ENCODE data around the genes GUK1 and ABCB10.

GRCh38 chr1:228109368-228109577 lies 174 bp upstream of the MRPL55 start:
- PRO-cap = bidirectional peak, plus-strand start at chr1:228109473, minus-strand start at chr1:228109299
- RAMPAGE, long total RNA, 4 experiments = start-site peak on the plus strand in 1 of 4 experiments, at chr1:228109425-228109515 at its widest, 7 reads per replicate

DNA sequence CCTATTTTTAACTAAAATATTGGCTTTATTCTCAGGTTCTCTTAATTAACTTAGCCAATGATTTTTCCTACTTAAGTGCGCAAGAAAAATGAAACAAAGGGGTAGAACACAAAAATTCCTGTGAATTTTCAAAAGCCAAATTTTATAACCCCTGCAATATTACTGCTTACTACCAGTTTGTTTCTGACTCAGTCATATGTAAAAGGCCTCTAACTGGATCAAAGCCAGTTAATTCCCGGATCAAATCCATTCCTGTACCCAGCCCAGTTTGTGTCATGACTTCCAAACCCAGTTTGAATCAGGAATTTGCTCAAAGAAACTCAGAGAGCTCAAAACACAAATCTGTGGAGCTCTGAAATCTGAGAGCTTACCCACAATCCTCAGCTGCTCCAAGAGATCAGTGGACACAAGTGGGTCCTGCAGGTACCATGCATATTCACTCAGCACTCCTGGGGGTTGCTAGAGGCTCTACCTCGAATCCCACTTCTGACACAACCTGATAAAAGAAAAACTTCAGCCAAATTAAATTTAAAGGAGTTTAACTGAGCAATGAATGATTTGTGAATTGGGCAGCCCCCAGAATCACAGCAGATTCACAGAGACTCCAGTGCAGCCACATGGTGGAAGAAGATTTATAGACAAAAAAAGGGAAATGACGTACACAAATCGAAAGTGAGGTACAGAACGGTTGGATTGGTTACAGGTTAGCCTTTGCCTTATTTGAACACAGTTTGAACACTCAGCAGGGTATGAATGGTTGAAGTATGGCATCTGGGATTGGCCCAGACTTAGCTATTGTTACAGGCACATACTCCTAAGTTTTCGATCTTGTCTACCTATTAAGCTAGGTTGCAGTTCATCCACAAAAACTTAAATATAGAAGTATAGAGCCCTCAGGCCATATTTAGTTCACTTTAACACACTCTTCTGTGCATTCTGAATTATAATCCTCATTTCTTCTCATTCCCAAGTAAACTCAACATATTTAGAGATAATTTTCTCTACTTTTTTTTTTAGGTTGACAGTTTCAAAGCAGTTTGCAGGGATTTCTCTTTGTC lies 11.9 kb upstream of the MRPL55 start:
- PRO-cap = no peak
- RAMPAGE, long total RNA, 4 experiments = no peak in any of the 4 experiments

DNA sequence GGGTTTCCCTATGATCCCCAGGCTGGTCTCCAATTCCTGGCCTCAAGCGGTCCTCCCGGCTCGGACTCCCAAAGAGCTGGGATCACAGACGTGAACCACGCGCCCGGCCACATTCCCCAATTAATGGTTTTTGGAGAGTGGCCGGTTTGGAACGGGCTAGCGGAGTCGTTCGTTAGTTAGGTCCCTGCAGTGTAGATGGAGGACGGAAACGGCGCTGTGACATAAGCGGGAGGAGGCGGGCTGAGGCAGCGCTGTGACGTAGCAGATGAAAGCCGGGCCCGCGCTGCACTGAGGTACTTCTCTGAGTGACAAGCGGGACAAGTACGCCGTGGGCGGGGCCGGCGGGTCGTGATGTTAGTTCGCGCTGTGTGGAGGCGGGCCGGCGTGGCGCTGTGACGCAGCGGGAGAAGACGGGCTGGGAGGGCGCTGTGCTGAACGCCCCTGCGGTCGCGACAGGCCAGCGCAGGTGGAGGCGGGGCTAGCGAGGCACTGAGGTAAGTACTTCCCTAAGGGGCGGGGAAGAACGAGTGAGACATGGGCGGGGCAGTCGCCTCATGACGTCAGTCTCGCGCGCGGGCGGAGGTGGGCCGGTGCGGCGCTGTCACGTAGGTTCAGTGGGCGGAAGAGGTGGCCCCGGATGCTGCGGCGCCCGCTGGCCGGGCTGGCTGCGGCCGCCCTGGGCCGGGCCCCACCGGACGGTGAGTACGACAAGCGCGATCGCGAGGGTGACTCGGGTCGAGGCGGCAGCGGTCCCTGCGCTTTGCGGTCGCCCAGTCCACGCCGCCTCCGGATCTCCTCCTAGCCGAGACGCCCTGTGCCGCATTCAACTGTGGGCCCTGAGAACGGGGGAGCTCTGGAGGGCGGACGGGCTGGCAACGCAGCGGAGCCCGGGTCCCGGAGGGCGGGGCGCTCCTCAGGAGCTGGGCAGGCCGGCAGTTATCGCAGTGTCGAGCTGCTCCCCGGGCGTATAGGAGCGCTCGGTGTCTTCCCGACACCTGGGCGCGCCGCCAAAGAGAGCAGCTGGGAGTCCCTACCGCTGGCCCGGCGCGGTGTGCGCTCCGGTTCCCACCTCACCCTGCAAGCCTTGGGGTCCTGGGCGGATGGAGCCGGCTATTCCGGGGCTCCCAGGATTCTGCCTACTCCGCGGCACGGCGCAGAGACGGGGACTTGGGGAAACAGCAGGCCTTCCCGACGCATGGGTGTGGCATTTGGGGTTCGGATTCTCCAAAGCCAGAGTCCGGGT lies at the start of gene GUK1:
Gene GUK1, plus strand, starts transcription at position 614 of the 1,243 bp plus-strand sequence.
- PRO-cap = bidirectional peak, plus-strand start at position 614 of the sequence, minus-strand start at position 290 of the sequence; unidirectional peak, plus-strand start at position 944 of the sequence
- RAMPAGE, long total RNA, 4 experiments = start-site peak on the plus strand in 4 of 4 experiments, centred at positions 648 to 653 of the sequence, 46 to 493 reads per replicate

DNA sequence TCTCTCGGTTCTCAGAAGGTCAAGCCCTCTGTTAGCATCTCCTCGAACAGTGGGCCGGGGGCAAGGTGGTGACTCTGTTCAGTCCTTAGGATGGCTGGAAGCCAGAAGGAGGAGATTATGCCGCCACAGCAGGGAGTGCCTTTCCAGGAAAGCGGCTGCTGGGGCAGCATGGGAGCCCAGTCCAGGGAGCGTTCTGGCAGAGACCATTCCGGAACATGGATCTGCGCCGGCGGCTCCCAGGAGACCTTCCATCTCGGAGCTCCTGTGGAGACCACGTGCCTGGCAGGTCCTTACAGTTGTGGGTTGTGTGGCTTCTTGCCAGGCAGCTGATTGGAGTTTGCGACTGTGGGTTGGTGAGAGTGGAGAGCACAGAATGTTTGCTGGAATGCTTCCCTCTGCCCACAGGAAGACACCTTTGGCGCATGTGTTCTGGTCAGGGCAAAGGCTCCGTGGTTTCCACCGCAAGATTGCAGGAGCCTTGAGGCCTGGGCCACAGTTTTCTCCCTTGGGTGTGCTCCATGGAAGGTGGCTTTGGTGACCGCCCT lies 1.5 kb downstream of the GUK1 start:
- PRO-cap = no peak
- RAMPAGE, long total RNA, 4 experiments = no peak in any of the 4 experiments

DNA sequence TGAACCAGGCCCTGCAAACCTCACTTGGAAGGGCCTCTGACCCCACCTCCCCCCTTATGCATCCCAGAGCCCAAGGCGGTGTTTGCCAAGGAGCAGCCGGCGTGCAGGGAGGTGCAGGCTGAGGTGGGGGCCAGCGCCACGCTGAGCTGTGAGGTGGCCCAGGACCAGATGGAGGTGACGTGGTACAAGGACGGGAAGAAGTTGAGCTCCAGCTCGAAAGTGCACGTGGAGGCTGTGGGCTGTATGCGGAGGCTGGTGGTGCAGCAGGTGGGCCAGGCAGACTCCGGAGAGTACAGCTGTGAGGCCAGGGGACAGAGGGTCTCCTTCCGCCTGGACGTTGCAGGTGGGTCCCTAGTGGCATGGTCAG lies 11.4 kb downstream of the OBSCN start:
- PRO-cap = no peak
- RAMPAGE, long total RNA, 4 experiments = no peak in any of the 4 experiments

DNA sequence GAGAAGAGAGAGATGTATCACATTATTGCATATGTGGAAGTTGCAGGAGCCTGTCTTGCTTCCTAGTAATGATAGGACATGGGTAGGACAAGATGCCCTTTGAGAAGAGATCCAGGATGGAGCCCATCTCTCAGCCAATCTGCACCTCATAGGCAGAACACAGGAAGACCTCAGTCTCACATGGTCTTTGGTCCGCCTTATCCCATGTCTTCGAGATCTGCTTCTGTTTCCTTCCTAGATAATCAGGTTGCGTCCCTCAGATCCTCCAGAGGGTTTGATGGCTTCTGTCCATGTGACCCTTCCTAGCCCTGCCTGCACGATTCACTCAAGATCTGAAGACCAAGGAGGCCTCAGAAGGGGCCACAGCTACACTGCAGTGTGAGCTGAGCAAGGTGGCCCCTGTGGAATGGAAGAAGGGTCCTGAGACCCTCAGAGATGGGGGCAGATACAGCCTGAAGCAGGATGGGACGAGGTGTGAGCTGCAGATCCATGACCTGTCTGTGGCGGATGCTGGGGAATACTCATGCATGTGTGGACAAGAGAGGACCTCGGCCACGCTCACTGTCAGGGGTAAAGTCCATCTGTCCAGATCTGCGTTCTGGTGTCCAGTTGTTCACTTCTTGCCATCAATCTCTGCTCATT lies 90.4 kb downstream of the OBSCN start:
- PRO-cap = no peak
- RAMPAGE, long total RNA, 4 experiments = no peak in any of the 4 experiments

GRCh38 chr1:228360020-228360572 lies 46.5 kb downstream of the TRIM11 start:
- PRO-cap = no peak
- RAMPAGE, long total RNA, 4 experiments = no peak in any of the 4 experiments

DNA sequence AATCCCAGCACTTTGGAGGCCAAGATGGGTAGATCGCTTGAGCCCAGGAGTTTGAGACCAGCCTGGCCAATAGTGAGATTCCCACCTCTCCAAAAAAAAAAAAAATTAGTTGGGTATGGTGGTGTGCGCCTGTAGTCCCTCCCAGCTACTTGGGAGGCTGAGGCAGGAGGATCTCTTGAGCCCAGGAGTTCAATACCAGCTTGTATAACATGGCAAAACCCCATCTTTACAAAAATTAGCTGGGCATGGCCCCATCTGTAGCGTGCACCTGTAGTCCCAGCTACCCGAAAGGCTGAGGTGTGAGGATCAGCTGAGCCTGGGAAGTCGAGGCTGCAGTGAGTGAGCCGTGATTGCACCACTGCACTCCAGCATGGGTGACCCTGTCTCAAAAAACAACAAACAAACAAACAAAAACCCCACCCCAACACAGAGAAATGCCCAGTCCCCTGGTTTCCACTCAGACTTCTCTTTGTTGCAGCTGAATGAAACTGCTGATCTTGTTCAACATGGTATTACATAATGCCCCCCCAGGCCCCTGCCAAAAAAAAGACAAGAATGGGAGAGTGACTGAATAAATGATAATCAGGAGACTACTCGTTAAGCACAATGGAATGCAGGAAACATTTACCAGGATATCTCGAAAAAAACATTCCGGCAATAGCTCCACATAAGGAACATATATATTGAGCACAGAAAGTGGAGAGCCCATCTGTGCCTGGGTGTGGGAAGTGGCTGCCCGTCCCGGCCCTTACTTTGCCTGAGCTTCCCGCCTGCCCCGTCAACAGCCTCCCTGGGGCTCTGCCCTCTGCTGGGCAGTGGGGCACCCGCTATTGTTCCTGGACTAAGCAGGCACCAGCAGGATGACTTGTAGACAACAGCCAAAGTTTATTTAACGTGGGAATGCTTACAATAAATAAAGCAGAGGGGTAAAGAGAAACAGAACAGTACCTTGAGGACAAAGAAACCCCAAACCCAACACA lies 13.5 kb downstream of the TRIM11 start:
- PRO-cap = no peak
- RAMPAGE, long total RNA, 4 experiments = no peak in any of the 4 experiments

DNA sequence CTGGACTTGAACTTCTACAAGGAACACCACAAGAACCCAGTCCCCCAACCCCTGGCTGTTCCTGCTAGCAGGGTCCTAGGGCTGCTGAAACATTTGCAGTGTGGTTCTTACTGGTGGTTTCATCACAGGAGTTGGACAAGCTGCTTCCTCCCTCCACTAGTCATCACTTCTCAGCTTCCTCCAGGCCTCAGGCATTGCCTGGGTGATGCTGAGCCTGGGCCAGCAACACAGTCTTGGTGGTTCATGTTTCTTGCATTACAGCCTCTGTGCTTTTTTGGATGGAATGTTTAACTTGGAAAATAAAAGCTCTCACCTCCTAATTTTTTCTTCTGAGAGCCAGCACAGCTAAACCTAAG lies 66.1 kb upstream of the RHOU start:
- PRO-cap = no peak
- RAMPAGE, long total RNA, 4 experiments = no peak in any of the 4 experiments

GRCh38 chr1:228722200-228722805 lies 13.0 kb upstream of the RHOU start:
- PRO-cap = no peak
- RAMPAGE, long total RNA, 4 experiments = no peak in any of the 4 experiments

GRCh38 chr1:228911190-228911899 lies 176.1 kb downstream of the RHOU start:
- PRO-cap = no peak
- RAMPAGE, long total RNA, 4 experiments = no peak in any of the 4 experiments

DNA sequence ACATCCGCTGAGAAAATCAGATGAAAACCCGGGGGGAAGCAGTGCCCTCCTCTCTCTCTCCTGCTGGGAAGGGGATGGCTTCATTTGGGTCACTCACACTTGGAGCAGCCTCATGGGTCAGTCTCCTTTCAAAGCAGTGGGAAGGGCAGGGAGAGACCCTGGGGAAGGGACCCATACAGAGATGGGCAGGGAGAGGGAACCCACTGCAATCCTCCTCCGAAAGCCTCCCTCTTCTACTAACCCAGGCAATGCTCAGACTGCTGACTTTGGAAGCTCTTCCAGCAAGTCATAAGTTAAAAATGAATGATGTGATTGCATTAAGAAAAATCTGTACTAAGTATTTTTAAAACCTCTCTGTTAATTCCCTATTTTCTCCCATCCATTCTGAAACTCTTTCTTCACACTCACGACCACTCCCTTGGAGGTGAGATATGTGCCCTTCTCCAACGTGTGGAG lies 185.2 kb downstream of the RHOU start:
- PRO-cap = no peak
- RAMPAGE, long total RNA, 4 experiments = no peak in any of the 4 experiments

GRCh38 chr1:228933753-228934280 lies 198.5 kb downstream of the RHOU start:
- PRO-cap = unidirectional peak, minus-strand start at chr1:228933948
- RAMPAGE, long total RNA, 4 experiments = no peak in any of the 4 experiments

- PRO-cap = no peak
- RAMPAGE, long total RNA, 4 experiments = no peak in any of the 4 experiments
Observed at GRCh38 chr1:229059666-229060051, 211.3 kb upstream of the RAB4A start.

DNA sequence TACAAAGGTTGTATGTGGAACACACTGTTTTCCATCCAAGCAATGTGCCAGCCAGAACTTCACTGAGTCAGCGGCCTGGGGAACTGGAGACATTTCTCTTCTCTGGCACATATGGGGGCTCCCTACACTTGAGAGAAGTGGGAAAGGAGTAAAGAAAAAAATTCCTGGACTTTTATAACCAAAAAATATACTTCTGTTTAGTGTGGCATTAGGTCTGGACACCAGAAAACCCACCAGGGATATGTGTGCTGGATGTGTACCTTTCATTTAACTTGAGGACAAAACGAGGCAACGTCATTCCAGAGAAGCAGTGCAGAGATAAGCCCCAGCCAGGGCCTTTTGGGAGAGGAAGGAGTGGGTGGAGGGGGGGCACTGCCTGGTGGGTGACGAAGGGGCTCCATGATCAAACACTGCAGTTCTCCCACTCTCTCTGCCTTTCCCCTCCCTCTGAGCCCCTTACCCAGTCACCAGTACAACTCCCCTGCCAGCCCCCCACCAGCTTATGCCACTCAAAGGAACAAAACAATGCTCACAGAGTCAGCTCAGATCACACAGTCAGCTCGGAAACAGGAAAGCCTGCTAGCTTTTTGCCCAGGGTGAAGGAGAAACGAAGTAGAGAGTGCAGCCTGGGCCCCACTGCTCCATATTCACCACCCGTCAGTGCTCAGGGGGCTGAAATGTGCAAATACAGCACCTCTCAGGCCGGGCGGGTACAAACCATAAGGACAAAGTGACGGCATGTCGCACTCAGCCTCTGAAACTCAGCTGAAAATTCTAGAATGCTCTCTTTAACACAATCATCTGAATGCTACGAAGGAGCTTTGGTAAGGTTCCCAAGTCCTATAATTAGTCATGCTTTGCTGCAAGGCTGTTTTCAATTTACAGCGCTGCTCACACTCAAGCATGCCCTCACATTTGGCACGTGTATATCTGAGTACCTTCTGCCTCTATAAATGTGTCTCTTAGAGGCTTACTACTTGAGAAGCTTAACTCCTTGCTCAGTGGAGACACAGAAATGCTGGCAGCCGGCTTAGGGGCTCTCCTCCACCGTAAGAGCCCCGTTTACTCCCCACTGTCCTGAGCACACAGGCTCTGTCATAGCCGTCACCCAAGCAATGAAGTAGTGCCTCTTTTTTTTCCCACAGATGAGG lies 65.9 kb upstream of the RAB4A start:
- PRO-cap = no peak
- RAMPAGE, long total RNA, 4 experiments = no peak in any of the 4 experiments

GRCh38 chr1:229217725-229218154 lies 53.2 kb upstream of the RAB4A start:
- PRO-cap = no peak
- RAMPAGE, long total RNA, 4 experiments = no peak in any of the 4 experiments

- PRO-cap = bidirectional peak, plus-strand start at chr1:229559158, minus-strand start at chr1:229558874
- RAMPAGE, long total RNA, 4 experiments = no peak in any of the 4 experiments
Observed at GRCh38 chr1:229558385-229559520, at the start of gene ABCB10. Gene ABCB10, minus strand, starts transcription at chr1:229558707.

DNA sequence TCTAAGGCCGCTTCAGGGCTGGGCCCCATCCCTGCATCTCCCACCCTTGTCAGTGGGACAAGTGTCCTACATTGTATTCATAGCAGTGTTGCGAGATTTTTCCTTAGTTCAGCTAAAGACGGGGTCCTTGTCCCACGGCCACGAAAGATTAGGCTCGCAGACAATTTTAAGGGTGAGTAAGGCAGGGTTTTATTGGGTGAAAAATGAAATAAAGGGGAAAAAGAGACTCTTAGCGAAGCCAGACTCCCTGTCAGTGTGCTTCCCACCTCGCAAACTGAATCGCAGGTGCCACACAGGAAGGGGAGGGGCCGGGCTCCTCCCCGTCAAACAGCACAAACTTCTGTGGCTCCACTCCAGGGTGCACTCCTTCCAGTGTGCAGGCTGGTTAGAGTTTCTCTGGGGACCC lies 37.9 kb upstream of the GALNT2 start:
- PRO-cap = no peak
- RAMPAGE, long total RNA, 4 experiments = no peak in any of the 4 experiments

DNA sequence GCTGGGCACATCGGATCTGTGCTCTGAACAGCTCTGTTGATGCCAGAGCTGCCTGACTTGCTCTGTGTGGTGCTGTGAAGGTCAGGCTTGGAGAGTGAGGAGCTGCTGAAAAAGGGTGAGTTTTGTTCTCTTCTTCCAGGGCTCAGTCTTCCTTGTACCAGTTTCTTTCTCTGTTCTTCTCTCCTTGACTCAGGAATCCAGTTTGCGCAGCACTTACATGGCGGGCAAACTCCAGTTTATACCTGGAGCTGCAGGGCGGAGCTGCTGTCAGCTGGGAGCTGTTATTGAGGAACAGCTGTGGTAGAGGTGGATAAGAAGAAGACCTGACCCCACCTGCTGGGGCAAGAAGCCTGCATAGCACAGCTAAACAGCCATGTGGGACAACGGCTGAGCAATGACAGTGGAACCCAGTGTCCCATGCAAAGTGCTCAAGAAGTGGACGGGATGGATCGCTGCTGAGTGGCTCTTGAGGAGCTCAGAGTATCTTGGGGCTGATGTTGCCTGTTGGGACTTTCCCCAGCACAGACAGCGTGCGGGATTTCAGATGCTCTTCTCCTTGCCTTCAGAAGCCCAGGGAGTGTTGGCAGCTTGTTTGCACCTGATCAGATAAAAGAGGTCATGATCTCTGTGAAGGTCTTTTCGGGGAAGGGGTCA lies 46.2 kb downstream of the GALNT2 start:
- PRO-cap = no peak
- RAMPAGE, long total RNA, 4 experiments = no peak in any of the 4 experiments

DNA sequence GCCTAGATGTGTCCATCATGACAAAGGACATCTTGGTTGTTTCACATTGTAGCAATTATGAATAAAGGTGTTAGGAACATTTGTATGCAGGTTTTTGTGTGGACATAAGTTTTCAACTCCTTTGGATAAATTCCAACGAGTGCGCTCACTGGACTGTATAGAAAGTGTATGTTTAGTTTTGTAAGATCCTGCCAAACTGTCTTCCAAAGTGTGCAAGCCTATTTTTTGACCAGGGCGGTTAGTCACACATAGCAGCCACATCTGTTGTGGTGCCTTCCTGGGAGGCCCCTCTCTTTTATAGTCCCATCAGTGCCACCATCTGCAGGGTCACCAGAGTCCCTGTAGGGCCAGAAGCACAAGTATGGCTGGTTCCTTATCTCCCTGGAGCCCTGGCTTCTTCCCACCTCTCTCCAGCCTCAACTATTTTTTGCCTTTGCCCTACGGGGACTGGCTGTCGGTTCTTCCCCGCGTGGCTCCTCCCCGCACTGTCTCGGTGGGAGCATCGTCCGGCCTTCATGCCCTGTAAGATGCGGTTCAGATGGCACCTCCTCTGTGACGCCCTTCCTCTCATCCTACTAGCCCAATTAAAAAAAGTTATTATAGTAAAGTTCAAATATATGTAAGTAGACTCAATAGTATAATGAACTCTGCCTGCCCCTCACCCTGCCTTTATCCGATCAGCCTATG lies 51.3 kb downstream of the GALNT2 start:
- PRO-cap = no peak
- RAMPAGE, long total RNA, 4 experiments = no peak in any of the 4 experiments

All from Peyer's patch (tissue), 4 donors.